Measurements from ENCODE around the gene SESN3.

- RRBS: no CpG with 5 or more reads among the region's 47 CpGs
Measured at GRCh38 chr11:94769263-94770273, 1.4 kb downstream of the AMOTL1 start.

DNA sequence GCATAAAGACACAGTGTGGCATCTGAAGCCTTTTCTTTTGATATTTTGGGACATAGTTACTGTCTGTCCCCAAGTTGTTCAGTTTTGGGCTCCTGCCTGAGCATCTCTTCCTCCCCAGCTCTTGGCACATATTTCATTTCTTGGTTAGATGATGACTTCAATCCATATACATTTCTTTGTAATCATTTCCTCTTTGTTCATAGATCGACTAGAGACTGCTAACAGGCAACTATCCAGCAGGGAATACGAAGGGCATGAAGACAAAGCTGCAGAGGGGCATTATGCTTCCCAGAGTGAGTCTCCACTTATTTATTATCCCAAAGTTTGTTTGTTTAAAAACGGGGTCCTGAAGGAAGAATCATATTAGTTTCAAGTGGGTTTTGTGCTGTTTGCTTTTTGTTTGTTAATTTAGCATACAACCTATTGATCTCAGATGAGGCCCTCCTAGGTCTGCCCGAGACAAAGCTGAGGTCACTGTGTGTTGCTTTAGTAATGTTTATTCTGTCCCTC, 63.1 kb downstream of the AMOTL1 start:
- RRBS: no CpG with 5 or more reads among the region's 4 CpGs

GRCh38 chr11:94849788-94850344, 81.7 kb downstream of the AMOTL1 start:
- RRBS: no CpG with 5 or more reads among the region's 9 CpGs

GRCh38 chr11:94933122-94933640, 40.2 kb downstream of the CWC15 start:
- RRBS: no CpG with 5 or more reads among the region's 3 CpGs

- RRBS: no CpG with 5 or more reads among the region's 3 CpGs
Measured at GRCh38 chr11:95092696-95093547, 3.3 kb downstream of the ENDOD1 start.

- RRBS: no CpG with 5 or more reads among the region's 2 CpGs
Measured at GRCh38 chr11:95153786-95154331, 64.2 kb downstream of the ENDOD1 start.

GRCh38 chr11:95230870-95231522, at the start of gene SESN3:
SESN3 (minus strand) TSS chr11:95231202.
- RRBS: 2% methylated on average over 18 of the region's 66 CpGs

DNA sequence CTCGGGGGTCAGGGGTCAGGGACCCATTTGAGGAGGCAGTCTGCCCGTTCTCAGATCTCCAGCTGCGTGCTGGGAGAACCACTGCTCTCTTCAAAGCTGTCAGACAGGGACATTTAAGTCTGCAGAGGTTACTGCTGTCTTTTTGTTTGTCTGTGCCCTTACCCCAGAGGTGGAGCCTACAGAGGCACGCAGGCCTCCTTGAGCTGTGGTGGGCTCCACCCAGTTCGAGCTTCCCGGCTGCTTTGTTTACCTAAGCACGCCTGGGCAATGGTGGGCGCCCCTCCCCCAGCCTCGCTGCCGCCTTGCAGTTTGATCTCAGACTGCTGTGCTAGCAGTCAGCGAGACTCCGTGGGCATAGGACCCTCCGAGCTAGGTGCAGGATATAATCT, 158.0 kb downstream of the FAM76B start:
- RRBS: no CpG with 5 or more reads among the region's 13 CpGs

- RRBS: no CpG with 5 or more reads among the region's 2 CpGs
Measured at GRCh38 chr11:95680456-95681082, 109.0 kb downstream of the FAM76B start.

GRCh38 chr11:95688443-95688713, 101.2 kb downstream of the FAM76B start:
- RRBS: no CpG with 5 or more reads among the region's 3 CpGs

GRCh38 chr11:95703129-95703448, 86.5 kb downstream of the FAM76B start:
- RRBS: no CpG with 5 or more reads among the region's 2 CpGs

- RRBS: no CpG with 5 or more reads among the region's 5 CpGs
Measured at GRCh38 chr11:95711181-95711515, 78.4 kb downstream of the FAM76B start.

DNA sequence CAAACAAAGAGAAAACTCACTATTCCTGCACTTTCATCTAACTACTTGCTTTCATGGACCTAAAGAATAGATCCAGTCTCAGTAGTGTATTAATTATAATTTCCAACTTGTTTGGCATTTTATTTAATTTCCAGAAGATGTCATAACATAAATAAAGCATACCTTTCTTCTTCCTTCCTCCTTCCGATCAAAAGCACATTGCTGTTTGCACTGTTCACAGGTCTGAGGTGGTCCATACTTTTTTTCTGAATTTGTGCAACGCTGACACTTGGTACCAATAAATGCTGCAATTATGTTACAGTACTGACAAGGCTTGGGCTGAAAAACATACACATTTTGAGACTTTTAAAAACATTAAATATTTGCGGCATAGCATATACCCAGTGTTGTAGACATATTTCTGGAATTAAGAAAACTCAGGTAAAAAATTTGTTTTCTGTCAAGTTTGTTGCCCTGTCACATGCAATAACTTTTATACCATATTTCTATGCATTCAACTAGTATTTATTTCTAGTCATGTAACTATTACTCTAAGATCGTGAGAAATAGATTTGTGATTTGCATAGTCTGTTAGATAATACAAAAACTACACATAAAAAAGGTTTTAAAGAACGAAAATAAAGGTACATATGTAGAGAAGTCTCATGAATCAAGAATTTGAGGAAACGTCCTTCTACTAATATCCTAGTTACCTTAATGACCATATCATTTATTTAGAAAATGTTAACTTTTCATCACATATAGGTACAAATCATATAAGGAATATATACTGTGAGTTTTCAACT, 3.4 kb downstream of the FAM76B start:
- RRBS: no CpG with 5 or more reads among the region's 6 CpGs

GRCh38 chr11:95794139-95794691, 3.9 kb downstream of the CEP57 start:
- RRBS: no CpG with 5 or more reads among the region's 6 CpGs

DNA sequence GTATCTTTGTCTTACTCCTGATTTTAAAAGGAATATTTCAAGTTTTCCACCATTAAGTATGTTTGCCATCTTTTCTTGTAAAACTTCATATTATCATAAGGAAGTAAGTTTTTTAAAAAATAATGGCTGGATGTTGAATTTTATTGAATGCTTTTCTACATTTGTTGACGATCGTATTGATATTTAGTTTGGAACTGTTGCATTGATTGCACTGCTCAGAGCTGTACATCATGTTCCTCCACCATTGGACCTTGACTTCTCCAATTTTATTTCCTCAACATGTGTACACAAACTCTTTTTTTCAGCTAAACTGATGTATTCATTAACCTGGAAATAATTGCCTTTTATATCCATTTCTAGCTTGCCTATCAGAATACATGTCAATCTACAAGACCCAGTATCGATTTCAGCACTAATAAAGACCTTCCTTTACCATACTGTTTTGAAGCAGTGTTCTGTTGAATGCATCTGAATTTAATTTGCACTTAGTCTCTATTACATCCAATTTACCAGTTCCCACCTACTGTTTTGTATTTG, 5.3 kb downstream of the CEP57 start:
- RRBS: no CpG with 5 or more reads among the region's 3 CpGs

GRCh38 chr11:96095847-96096392, 172.0 kb upstream of the MTMR2 start:
- RRBS: no CpG with 5 or more reads among the region's 3 CpGs

- RRBS: no CpG with 5 or more reads among the region's 2 CpGs
Measured at GRCh38 chr11:96200116-96200845, 142.7 kb downstream of the MAML2 start.

GRCh38 chr11:96208151-96208769, 134.7 kb downstream of the MAML2 start:
- RRBS: no CpG with 5 or more reads among the region's 1 CpG

- RRBS: no CpG with 5 or more reads among the region's 6 CpGs
Measured at GRCh38 chr11:96213429-96214352, 129.3 kb downstream of the MAML2 start.

DNA sequence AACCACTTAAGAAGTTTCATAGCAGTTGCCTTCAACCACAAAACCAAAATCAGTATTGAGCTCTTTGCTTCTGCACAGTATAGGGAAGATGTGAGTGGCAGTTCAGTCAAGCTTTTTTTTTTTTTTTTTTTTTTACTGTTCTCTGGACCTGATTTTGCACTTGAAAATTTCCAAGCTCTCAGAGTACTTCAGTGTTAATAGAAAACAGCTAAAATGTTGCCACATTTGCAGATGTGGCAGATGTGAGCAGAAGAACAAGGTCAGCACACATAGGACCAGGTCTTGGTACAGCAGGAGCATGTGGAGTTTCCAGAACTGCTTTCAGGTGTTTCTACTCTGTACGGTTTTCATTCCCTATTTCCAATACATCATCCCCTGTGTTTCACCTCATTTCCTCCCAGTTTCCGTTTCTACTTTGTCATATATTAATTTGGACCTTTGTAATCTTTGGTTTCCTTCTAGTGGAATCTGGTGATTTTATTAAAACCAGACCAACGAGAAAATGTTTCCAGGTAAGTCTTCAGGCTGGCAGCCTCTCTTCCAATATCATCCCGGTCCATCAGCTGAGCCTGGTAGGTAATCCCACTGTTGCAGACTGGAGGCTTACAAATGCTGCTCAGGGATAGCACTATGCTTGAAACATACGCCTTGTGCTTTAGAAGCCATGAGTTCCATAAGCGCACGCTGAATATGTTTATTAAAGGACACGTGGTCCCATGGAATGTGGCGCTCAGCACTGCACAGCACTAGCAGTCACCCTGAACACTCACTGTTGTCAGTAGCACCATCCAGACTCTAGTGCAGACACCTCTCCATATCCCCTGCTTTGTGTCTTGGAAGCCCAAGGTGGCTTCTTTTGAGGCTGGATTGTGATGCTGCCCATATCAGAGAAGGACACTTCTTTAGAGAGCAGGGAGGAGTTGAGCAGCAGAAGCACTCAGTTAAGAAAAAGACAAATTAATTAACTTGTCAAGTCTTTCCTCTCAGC, 121.1 kb downstream of the MAML2 start:
- RRBS: no CpG with 5 or more reads among the region's 9 CpGs